ENCODE measurements around a stretch of chr17.

GRCh38 chr17:49633129-49633446 is 44.8 kb downstream of the SPOP start:
- PRO-cap = no peak

DNA sequence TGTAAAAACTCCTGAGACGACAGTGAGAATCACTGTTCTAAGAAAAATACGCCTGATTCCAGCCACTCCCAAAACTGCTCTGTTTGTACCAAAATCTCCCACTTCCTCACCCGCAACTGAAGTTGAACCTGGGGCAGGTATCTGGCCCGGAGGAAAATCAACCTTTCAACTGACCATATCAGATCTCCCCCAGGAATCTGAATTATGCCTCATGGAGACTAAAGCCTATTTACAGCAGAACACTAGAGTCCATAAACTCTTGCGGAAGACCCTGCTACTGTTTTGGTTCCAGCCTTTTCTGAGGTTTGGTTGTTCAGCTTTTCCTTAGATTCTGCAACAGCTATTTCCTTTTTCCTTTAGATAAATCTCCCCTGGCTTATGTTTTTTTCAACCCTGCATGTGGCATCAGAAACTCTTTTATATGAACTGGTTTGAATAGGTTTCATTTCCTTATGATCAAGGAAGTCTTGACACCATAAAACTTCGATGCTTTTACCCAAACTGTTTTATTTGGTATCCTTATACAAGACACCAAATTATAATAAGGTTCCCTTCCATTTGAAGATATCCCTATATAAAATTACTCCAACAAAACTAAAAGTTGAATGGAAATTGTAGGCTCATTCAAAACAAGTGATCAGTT is 13.2 kb downstream of the SPOP start:
- PRO-cap = no peak

- PRO-cap = no peak
Observed at GRCh38 chr17:49697925-49699127, 9.4 kb downstream of the SLC35B1 start.

GRCh38 chr17:49715573-49716499 is 8.1 kb upstream of the SLC35B1 start:
- PRO-cap = no peak

DNA sequence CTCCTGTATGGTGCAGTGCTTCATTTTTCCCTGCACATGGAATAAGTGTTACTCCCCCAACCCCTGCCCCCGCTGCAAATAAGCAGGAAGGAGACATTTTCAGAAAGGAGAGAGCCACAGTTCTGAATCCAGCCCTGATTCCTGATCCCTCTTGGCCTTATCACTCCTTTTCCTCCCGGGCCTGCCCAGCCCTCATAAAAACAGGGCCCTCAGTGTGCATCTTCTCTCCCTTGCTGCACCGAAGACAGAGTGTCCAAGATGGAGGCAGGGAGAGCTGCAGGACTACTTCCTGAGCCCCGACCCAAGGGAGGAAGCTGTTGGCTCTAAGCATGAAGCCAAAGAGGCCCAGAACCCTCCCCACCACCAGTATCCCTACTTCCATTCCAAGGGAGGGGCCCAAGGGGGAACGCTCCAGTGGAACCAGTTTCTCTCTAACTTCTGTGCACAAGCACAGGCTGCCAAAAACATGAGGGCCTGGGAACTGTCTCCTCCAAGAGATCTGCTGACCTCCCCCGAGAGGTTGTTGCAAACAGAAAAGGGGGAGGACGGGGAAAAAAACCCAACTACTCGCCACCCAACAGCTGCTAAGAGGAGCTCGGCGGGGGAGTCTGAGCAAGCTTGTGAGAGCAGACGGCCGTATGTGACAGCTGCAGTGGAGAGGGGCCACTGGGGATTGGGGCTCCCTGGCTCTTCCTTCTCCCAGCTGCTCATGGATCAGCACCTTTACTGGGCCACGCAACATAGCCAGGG is 15.5 kb upstream of the SLC35B1 start:
- PRO-cap = no peak

- PRO-cap = no peak
Observed at GRCh38 chr17:49740734-49742037, 22.7 kb downstream of the FAM117A start.

DNA sequence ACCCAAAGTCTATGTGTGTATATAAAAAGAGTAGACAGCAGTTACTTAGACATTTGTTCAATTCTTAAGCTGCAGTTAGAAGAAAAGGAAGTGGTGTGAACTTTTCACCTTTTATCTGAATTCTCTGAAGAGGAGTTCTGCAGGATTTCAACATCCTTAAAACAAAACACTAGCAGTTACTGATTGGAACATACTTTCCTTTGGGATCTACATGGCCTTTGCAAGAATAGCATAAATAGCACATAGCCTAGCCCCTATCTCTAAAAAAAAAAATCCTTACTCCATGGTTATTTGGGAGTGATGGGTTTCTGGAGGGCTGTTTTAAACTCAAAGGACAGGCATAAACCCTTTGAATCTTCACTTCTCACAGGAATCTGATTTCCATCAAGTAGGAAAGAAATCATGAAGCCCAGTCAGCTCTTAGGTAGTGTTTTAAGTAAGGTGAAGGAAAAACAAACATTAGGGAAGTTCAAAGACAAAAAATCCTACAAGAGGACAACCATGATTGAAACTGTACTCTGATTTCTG is 21.5 kb downstream of the FAM117A start:
- PRO-cap = no peak

DNA sequence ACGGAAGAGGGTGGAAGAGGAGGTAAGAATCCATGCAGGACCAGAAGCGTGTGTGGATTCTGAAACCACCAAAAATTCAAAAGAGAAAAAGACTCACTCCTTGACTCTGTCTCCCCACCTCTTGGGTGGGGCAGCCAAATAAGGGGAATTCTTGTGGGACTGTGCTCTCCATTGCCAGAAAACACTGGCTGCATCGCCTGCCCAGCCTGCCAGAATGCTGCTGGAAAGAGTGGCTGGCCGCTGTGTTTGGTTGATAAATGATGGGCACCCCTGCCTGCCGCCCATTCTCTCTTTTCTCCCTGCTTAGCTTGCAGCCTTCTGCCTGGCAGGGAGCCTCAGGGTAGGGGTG is 11.6 kb upstream of the KAT7 start:
- PRO-cap = no peak

DNA sequence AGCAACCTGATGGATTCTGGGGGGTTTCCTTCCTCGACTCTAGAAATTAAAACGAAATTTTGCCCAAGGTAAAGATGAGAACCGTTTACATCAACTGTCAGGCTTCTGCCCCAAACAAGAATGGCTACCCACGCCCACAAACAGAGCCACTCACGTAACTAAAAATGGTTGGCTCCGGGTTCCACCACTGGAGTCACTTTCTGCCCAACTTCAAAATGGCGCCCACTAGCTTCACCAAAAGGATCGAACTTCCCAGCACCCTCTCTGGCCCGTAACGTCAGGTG is 196 bp upstream of the KAT7 start:
- PRO-cap = bidirectional peak, plus-strand start outside the sequence, minus-strand start at position 122 of the sequence

- PRO-cap = no peak
Observed at GRCh38 chr17:49835687-49836891, 11.8 kb downstream of the TAC4 start.

GRCh38 chr17:49993170-49994061 is 1.6 kb downstream of the DLX3 start:
- PRO-cap = no peak

DNA sequence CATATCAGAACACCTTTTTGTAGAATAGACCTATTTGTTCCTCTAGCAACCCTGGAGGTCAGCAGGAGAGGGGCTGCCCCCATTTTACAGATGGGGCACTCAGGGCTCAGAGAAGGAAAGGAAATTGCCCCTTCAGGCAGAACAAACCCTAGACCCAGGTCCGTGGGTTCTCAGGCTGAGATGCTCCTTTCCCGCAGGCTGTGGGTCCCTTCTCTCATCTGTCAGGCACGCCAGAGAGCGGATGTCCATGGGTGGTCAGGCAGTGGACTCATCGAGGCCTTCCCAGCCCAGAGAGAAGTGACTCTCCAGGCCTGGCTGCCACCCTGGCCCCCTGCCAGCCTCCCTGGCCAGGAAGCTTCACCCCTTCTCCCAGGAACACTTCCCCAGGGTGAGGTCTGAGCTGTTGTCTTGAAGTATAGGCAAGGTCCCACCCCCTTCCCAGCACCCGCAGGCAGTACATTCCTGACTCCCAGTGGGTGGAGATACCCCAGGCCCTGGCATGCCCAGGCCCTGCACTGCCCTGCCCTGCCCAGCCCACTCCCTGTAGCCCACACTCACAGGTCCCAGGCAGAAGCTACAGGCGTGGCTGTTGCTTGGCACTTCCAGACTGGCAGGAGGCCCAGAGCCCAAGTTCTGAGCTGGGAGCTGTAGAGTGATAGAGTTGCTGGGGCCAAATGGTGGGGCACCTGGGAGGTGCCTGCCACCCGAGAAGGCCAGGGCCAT is 6.4 kb downstream of the ITGA3 start:
- PRO-cap = bidirectional peak, plus-strand start at position 673 of the sequence, minus-strand start at position 390 of the sequence

GRCh38 chr17:50094106-50094612 is 992 bp upstream of the PDK2 start:
- PRO-cap = unidirectional peak, plus-strand start at chr17:50094491; unidirectional peak, plus-strand start at chr17:50094519

DNA sequence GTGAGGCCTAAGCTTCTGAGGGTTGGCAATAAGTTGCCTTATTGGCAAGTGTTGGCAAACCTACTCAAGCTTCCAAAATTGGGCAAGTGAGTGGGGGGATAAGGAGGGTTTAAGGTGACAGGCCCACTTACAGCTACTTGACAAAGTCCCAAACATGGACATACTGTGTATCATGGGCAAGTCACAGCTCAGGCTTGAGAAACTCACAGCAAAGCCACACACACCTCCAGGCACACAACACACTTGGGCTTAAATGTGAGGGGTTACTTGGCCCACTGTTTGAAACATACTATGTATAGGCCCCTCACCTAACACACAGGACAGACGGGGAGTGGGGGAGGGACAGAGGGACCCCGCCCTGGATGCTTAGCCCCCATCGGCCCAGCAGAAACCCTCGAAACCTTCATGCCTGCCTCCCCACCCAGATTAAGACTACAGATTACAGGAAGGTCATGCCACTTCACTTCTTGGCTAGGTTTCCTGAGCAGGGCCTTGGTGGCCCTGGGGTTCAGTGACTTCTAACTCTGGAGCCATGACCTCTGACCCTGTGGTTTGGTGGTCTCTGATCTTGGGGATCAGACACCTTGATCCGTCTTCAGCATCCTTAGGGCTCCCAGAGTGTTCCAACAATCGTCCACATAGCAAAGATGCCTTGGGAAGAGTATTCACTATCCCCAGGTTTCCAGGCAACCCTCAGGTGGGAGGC is 2.2 kb upstream of the SAMD14 start:
- PRO-cap = no peak

- PRO-cap = no peak
Observed at GRCh38 chr17:50148248-50148427, 2.3 kb downstream of the PPP1R9B start.

GRCh38 chr17:50186229-50187396 is 14.8 kb downstream of the COL1A1 start:
- PRO-cap = no peak

GRCh38 chr17:50206873-50207281 is 5.4 kb upstream of the COL1A1 start:
- PRO-cap = no peak

- PRO-cap = bidirectional peak, plus-strand start at chr17:50209905, minus-strand start at chr17:50209579
Observed at GRCh38 chr17:50209291-50210113, 8.1 kb upstream of the COL1A1 start.

DNA sequence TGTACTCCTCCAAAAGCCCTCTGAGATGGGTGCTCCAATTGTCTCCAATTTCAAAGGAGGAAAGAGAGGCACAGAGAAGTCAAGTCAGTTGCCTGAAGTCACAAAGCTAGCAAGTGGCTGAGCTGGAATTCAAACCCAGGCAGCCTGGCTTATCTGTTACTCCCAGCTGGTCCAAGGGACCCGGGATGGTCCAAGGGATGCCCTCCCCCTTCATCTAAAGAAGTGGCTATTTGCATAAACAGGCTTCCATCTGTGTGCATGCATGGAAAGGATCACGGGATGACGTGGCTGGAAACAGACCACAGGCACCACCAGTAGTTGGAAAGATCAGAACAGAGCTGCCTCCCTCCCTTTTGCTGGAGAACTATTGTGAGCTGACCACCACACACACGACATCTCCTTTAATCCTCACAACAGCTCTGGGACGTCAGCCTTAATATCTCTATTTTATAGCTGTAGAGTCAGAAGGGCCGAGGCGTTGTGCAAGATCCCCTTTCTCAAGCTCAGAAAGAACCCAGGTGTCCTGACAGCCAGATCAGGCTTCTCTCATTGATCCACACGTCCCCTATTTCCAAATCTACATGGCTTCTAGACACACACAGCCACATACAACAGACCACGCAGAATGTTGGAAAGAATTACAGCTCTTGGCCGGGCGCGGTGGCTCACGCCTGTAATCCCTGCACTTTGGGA is 10.9 kb upstream of the COL1A1 start:
- PRO-cap = no peak

DNA sequence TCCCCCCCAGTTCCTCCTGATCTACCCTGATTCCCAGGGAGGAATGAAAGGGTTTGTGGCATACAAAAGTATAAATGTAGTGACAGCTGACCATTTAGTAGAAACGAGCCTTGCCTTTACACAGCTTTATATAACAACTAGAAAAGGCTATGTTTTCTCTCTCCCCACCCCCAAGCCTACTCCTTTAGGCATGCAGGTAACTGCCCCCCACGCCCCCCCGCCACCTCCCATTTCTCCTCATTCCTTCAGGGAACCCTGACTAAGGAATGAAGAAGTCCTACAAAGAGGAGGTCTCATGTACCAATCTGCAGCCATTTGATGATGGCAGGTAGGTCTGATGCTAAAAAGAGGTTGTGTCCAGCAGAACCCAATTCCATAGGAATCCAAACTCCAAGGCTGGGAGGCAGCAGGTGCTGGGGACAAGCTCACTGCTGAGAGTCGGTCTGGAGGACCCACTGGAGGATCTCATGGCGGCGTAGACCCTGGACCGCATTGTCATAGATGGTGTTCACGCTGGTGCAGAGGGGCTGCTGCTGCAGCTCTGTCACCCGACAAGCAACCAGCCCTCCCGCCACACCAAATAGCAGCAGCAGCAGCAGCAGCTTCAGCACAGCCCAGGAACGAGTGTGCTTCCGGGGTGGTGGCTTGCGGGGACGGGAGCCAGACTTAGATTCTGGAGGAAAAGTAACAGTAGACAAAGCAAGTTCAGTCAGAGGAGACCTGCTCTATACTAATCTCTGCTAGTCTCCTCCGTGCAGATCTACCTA is 9.7 kb downstream of the EME1 start:
- PRO-cap = no peak

All from left ventricle myocardium (tissue), 1 donor.